ENCODE results near the genes BEX4, H2BW2, TEX13A and TBC1D8B.

DNA sequence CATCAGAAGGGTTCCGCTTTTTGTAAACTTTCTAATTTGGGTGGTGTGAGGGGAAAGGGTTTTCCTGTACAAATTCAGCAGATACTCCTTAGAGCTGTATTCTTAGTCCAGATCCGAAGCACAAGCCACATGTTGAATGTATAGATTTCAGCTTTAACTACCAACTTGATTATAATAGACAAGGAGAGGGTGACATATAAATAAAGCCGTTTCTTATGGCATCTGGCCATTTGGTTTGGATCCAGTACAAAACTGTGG is 1.3 kb downstream of the DIAPH2 start:
- PRO-cap, 4 experiments, result peak in 3 of 4 experiments; most common plus-strand start position 99 of the sequence (in 3)
- RAMPAGE, long total RNA, 2 experiments, result no peak in any of the 2 experiments

DNA sequence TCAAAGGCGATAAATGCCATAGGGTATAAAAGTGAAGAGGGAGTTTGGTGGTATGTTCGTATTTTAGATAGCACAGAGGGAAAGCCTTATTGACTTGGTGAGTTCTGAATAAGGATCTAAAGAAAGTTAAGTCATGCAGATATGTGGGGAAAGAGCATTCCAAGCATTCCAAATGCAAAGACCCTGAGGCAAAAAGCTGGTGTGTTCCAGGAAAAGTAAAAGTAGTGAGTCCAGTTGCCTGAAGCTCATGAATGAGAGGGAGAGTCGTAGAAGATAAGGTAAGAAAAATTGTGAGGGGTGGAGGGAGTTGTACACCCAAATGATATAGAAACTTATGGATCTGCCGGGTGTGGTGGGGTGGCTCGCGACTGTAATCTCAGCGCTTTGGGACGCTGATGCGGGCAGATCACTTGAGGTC is 426.7 kb downstream of the RPA4 start:
- PRO-cap, 4 experiments, result no peak in any of the 4 experiments
- RAMPAGE, long total RNA, 2 experiments, result no peak in any of the 2 experiments

- PRO-cap, 4 experiments, result no peak in any of the 4 experiments
- RAMPAGE, long total RNA, 2 experiments, result no peak in any of the 2 experiments
Observed at GRCh38 chrX:97617018-97617488, 733.3 kb downstream of the RPA4 start.

DNA sequence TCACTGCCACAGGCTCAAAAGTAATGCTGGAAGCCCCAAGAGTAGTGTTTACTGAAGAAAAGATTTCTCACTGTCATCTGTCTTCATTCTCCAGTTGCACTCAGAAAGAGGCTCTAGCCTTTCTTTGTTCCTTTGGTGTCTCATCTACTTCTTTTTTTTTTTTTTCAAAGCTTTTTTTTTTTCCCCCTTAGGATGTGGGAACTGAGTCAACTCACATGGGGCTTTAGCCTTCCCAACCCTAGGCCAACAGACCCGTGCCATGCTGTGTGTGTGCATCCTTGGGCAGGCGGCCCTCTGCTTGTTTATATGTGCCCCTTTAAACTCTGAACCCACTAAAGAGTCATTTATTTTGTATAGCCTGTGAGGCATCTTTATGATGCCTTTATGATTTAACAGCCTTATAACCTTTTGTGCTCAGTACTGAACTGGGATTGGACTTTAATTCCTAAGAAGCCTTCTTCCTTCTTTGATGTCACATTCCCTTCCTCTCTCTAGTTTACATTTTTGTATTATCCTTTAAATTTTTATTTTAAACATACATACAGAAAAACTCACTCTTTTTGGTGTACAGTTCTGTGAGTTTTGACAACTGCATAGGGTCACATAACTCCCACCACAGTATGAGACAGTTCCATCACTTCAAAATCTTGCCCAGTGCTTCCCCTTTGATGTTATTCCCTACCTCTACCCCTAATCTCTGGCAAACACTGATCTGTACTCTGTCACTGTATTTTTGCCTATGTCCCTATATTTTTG is 15.8 kb downstream of the SRPX2 start:
- PRO-cap, 4 experiments, result no peak in any of the 4 experiments
- RAMPAGE, long total RNA, 2 experiments, result no peak in any of the 2 experiments

DNA sequence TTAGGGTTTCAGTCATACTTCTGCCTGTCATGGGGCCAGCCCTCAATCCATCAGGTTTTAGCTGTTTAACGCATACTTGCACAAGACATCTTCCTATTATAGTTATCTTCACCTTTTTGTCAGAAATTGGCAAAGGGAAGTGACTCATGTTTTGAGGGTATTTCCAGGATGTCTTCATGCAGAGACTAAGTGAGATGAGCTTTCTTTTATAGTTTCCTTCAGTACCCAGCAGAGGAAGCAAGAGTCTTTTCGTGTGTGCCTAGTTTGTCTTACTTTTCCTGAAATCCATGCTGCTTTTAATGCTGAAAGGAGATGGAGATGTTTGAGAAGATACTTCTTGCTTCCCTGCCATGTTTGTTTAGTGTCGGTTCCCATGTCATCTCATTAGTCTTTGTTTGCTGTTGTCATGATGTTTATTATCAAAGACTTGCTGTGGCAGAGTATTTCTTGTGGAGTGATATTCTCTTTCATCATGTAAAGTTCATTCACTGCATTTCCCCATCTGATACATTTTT is 9.6 kb downstream of the CSTF2 start:
- PRO-cap, 4 experiments, result no peak in any of the 4 experiments
- RAMPAGE, long total RNA, 2 experiments, result no peak in any of the 2 experiments

- PRO-cap, 4 experiments, result no peak in any of the 4 experiments
- RAMPAGE, long total RNA, 2 experiments, result no peak in any of the 2 experiments
Observed at GRCh38 chrX:101478006-101478542, 7.2 kb upstream of the ARMCX4 start.

DNA sequence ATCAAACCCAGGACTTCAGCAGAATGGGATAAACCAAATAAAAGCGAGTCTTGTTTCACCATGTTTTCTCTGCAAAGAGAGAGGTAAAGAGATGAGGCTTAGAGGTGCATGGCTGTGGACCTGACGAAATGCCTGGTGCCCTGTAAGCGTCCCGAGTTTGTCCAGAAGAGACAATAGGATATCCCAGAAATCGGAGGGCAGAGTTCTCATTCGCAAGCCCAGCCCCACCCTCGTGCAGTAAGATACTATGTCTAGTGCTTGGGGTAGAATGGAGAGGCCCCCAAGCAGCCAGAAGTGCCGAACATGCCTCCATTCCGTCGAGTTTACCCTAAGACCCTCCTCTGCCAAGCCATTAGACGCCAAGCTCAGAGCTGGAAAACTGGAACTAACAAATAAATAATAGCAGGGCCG is 735 bp downstream of the TMSB15A start:
- PRO-cap, 4 experiments, result no peak in any of the 4 experiments
- RAMPAGE, long total RNA, 2 experiments, result no peak in any of the 2 experiments

GRCh38 chrX:103214707-103215405 is at the start of gene BEX4:
Gene BEX4 (plus strand): TSS chrX:103215108.
- PRO-cap, 4 experiments, result peak in 4 of 4 experiments; most common plus-strand start chrX:103215131 (in 2); most common minus-strand start chrX:103214979 (in 4)
- RAMPAGE, long total RNA, 2 experiments, result start-site peak on the plus strand in 2 of 2 experiments, at chrX:103215130-103215142 at its widest, 76 to 100 reads per replicate

DNA sequence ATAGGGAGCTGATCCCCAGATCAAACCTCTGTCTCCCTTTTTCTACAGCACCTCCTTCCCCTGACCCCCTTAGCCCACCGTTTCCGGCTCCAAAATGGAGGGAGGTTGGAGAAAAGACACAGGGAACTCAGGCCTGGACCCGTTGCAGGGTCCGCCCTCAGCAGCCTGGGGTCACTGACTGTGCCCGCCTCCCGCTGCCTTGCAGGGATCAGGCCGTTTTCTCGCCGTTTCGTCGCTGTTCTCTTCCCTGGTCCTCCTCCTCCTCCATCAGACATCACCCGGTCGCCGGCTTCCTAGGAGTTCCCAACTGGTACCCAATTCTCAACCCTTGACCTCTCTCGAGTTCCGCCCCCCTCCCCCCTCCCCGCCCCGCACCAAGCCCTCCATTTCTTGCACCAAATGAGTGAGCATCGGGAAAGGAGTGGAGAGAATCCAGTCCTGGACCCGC is 585 bp downstream of the TCEAL5 start:
- PRO-cap, 4 experiments, result no peak in any of the 4 experiments
- RAMPAGE, long total RNA, 2 experiments, result no peak in any of the 2 experiments

DNA sequence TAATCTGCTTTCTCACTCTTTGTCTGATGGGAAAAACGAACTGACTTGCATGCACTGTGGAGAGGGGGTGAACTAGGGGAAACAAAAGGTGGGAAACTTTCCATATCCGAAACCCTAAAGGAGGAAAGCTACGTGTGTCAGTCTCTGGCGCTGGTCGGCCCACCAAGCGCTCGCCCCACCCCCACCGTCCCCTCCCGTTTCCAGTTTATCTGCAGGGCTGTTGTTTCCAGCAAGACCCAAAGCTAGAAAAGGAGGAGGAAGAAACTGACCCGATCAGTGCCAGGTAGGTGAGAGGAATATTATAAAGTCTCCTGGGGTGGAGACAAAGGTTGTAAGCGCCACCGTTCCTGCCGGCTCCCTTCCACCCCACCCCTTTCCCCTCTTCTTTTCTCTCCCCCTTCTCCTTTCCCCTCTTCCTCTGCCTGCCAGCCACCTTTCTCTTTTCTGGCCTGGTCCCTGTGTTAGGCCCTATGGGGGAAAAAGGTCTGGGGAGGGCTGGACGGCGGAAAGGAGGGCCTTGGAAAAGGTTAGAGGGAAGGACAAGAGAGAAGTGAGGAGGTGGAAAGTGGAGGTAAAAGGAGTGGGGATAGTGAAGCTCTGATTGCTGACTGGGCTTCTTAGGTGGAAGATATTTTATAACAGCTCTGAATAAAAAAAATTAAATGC is 706 bp downstream of the TCEAL9 start:
- PRO-cap, 4 experiments, result peak in 3 of 4 experiments; most common plus-strand start position 239 of the sequence (in 2); most common minus-strand start position 163 of the sequence (in 3)
- RAMPAGE, long total RNA, 2 experiments, result no peak in any of the 2 experiments

DNA sequence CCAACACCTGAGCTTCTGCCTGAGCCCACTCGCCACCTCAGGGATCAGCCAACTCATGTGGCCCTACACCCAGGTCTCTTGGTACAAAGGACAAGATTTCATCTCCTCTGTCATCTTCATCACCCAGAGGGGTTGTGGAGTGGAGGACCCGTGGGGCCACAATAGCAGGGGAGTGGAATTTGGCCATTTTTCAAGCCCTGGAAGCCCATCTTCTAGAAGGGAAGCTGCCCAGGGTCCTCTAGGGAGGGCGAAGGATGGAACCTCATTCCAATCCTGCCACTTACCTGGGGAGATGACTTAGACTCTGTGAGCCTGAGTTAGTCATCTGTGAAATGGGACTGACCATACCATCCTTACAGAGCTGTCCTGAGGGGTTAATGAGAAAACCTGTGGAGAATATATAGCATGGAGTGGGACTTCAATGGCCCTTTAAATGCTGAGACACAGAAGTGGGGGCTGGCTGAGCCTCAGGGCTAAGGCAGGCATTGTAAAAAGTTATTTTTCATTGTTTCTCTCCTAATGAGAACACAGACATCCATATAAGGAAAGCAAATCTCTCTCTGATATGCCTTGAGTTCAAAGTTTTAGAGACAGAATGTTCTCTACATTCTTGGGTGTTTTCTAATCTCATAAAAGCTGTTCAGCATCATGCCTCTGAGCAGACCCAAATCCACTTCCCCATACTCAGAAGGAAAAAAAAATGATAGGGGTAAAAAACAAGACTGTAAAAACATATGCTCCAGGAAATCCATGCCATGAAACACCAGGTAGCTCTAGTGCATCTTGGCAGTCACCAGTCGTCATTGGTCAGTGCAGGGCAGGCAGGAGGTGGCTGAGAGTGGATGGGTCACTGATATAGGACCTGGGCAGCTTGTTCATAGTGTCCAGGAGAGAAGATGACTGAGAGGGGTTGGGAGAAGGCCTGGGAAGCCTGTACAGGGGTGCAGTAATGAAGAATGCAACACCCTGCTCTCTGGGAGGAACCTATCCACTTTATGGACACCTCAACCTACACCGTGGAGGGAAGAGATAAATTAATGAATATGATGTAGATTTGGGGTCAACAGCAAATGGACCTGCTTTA is 16.8 kb upstream of the RAB40A start:
- PRO-cap, 4 experiments, result no peak in any of the 4 experiments
- RAMPAGE, long total RNA, 2 experiments, result no peak in any of the 2 experiments

DNA sequence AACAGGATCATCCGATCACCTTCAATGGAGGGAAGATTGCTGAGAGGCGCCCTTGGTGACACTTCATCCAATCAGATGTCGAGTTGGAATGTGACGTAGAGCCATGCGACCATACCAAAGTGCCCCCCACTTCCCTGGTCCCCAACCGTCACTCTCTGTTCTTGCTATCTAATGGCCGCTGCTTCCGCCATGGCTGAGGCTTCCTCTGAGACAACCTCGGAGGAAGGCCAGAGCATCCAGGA is at the start of gene H2BW2:
TSS of gene H2BW2 (plus strand) at position 151 of the 242 bp plus-strand sequence.
- PRO-cap, 4 experiments, result no peak in any of the 4 experiments
- RAMPAGE, long total RNA, 2 experiments, result no peak in any of the 2 experiments

DNA sequence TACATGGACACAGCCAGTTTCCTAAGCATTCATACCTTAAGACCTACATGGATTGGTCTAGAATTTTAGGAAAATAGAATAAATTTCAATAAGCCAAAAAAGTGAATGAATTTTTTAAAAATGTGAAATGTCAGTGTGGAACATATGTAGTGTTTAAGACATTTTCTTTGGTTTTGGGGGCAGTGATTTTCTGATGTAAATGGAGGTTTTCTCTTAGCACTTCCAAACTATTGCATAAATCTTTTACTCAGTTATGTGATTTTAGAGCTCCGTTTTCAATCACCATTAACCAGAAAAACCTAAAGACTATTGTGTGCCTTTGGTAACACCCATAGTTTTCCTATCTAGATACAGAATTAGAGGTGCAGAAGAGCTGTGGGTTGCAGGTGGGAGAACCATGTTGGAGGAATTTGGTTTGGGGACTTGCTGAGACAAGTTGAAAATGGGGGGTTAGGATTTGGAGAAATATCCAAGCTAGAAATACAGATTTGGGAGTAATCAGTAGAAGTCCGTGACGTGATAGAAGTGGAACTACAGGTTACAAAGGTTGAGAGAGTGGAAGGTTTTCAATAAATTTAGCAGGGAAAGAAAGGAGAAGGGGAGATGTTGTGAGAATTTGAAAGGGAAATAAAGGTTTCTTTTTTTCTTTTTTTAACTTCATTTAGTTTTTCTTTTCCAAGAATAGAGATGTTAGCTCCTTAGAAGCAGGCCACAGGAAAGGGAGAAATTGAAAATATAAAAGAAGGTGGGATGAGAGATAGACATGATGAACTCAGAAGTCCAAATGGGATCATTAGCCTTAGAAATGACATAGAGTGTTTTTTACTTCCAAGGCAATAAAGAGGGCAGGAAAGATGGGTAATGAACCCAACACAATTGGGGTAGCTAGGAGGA is 3.9 kb downstream of the FAM199X start:
- PRO-cap, 4 experiments, result no peak in any of the 4 experiments
- RAMPAGE, long total RNA, 2 experiments, result no peak in any of the 2 experiments

GRCh38 chrX:105220571-105220883 is at the start of gene TEX13A:
Gene TEX13A (minus strand): TSS chrX:105220694.
- PRO-cap, 4 experiments, result no peak in any of the 4 experiments
- RAMPAGE, long total RNA, 2 experiments, result no peak in any of the 2 experiments

- PRO-cap, 4 experiments, result peak in 3 of 4 experiments; most common plus-strand start chrX:106008118 (in 2); most common minus-strand start chrX:106007917 (in 1)
- RAMPAGE, long total RNA, 2 experiments, result start-site peak on the plus strand in 1 of 2 experiments, at chrX:106008170-106008177 at its widest, 5 reads per replicate; start-site peak on the minus strand in 1 of 2 experiments, at chrX:106007838-106007858 at its widest, 19 reads per replicate
Observed at GRCh38 chrX:106007598-106008431, 30.7 kb downstream of the SERPINA7 start.

GRCh38 chrX:106159553-106159946 is 8.6 kb upstream of the PWWP3B start:
- PRO-cap, 4 experiments, result peak in 4 of 4 experiments; most common minus-strand start chrX:106159840 (in 4)
- RAMPAGE, long total RNA, 2 experiments, result start-site peak on the minus strand in 2 of 2 experiments, at chrX:106159807-106159886 at its widest, 17 to 20 reads per replicate

DNA sequence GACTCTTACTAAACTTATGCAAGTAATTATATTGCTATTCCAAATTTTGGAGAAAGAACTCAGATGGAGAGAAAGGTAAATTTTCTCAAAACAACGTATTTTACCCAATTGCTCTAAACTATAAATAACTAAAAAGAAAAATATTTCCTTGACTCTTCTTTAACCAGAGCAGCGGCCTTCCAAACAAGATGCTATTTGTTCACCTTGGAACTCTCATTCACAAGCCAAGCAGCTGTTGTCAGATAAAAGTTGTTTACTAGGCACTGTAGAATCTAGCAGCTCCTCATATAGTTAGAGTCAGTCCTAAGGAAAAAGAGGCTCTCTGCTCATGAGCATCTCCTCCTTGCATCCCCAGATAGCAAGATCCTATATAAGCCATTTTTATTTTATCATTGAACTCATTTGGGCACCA is 170.1 kb downstream of the PWWP3B start:
- PRO-cap, 4 experiments, result no peak in any of the 4 experiments
- RAMPAGE, long total RNA, 2 experiments, result no peak in any of the 2 experiments

- PRO-cap, 4 experiments, result peak in 4 of 4 experiments; most common plus-strand start chrX:106802758 (in 3); most common minus-strand start chrX:106802260 (in 4)
- RAMPAGE, long total RNA, 2 experiments, result start-site peak on the plus strand in 2 of 2 experiments, at chrX:106802737-106802767 at its widest, 54 to 59 reads per replicate
Observed at GRCh38 chrX:106802181-106803230, at the start of gene TBC1D8B. Gene TBC1D8B (plus strand): TSS chrX:106802673.

DNA sequence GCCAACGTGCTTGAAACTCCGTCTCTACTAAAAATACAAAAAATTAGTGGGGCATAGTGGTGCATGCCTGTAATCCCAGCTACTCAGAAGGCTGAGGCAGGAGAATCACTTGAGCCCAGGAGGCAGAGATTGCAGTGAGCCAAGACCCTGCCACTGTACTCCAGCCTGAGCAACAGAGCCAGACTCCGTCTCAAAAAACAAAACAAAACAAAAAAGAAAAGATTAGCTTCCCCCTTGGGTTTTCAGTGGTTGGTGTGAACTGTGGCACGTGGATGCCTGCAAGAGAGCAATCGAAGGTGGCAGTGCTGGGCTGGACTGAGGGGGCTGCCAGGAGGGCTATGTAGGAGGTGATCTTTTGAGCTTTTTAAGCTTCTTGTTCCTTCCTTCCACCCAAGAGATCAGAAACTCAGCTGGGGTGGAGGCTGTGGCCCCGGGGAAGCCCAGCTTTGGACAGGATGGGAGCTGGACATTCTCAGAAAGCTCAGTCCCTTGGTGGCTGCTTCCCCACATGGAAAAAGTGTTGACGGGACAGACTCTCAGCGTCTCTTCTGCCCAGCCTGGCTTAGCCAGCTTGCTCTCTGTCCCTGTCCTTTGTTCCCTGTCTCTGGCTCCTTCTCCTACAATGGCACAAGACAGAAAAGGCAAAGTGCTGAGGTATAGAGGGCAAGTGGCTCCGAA is 49.6 kb downstream of the PRPS1 start:
- PRO-cap, 4 experiments, result no peak in any of the 4 experiments
- RAMPAGE, long total RNA, 2 experiments, result no peak in any of the 2 experiments

DNA sequence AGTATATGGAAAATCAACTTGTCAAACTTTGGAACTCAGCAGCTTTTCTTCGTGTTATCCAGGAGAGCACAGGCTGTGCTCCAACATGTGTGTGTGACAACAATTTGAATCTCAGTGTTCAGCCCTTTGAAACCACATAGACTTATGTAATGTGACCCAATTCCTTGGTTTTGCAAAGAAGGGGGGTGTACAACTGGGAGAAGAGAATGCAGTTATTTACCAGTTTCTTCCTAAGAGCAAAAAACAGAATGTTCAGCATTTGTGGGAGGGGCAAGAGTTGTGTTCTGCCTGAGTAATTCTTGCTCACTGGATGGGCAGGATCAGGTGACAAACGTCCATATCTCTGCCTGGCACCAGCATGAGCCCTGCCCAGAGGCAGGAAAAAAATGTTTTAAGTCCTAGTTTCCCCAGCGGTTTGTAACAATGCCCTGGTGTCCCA is 72.0 kb downstream of the PRPS1 start:
- PRO-cap, 4 experiments, result peak in 2 of 4 experiments; most common plus-strand start position 323 of the sequence (in 1); most common minus-strand start position 80 of the sequence (in 1)
- RAMPAGE, long total RNA, 2 experiments, result no peak in any of the 2 experiments